K562 (cell line): ENCODE data around the genes NFKBIA and PAX9.

DNA sequence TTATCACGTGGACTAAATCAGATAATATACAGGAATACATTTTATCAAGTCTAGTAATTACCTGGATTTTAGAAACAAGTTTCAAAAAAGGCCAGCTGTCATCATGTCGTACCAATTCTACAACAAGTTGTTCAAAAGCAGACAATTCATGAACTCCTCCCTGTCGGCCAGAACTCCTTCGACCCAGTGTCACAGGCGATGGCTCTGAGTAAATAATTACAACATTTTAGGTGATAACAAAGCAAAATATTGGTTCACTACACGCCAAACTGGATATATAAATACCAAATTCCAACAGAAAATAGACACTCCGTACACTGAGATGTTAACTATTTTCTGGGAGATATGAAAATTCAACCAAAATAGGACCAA lies 44.2 kb upstream of the CFL2 start:
- RAMPAGE, long total RNA, result no peak
- RRBS, result no CpG with 5 or more reads among the region's 7 CpGs
PRO-cap:
- standard, result no peak
- CoPRO, capped RNA only, 2 experiments, result no peak in any of the 2 experiments
- CoPRO, capped and uncapped RNA, 2 experiments, result no peak in any of the 2 experiments
- CoPRO, uncapped RNA only, 2 experiments, result no peak in any of the 2 experiments
CAGE:
- cytosol, long polyA plus RNA, result no peak
- long polyA plus RNA, result no peak
- nucleolus, long total RNA, result no peak
- nucleus, long polyA plus RNA, result no peak

GRCh38 chr14:34764756-34765450 lies 50.5 kb upstream of the CFL2 start:
- RAMPAGE, long total RNA, result no peak
- RRBS, result no CpG with 5 or more reads among the region's 13 CpGs
PRO-cap:
- standard, result no peak
- CoPRO, capped RNA only, 2 experiments, result no peak in any of the 2 experiments
- CoPRO, capped and uncapped RNA, 2 experiments, result no peak in any of the 2 experiments
- CoPRO, uncapped RNA only, 2 experiments, result no peak in any of the 2 experiments
CAGE:
- cytosol, long polyA plus RNA, result no peak
- long polyA plus RNA, result no peak
- nucleolus, long total RNA, result no peak
- nucleus, long polyA plus RNA, result no peak

DNA sequence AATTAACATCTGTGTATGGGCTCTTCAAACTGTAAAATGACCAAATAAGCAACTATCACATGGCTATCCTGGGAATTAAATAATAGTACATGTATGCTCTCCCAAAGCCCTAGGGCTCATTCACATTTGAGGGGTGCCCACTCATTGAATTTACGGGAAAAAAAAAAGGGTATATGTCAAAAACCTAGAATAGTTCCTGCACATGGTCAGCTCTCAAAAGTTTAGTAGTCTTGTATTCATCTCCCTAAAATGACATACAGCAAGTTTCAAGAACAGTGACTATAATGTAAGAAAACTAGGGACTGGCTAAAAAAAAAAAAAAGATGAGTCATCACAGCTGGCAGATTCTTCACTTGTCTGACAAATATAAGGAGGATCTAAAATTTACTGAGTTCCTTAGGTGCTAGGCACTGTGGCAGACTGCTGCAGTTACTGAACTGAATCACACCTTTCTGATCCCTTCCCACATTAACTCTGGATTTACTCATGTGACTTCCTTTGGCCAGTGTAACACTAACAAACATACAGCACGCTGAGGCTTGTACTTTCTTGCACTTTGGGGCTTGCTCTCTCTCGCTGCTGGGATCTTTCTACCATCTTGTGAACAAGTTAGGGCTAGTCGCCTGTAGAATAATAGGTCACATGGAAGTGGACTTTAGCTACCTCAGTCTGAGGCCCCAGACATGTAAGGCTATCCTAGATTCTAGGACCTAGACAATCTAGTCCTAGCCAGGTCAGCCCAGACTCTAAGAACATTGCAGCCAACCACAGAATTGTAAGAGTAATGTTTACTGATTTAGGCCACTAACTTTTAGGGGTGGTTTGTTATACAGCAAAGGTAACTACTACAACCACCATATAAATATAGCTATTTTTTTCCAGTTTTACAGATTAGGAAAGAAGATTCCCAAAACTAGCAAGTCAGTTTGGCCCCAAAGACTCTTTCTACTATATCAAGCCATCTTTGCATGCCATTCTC lies 32.1 kb downstream of the BAZ1A start:
- RAMPAGE, long total RNA, result no peak
- RRBS, result no CpG with 5 or more reads among the region's 4 CpGs
PRO-cap:
- standard, result no peak
- CoPRO, capped RNA only, 2 experiments, result no peak in any of the 2 experiments
- CoPRO, capped and uncapped RNA, 2 experiments, result no peak in any of the 2 experiments
- CoPRO, uncapped RNA only, 2 experiments, result peak in 1 of 2 experiments; most common minus-strand start position 635 of the sequence (in 1)
CAGE:
- cytosol, long polyA plus RNA, result no peak
- long polyA plus RNA, result no peak
- nucleolus, long total RNA, result no peak
- nucleus, long polyA plus RNA, result no peak

DNA sequence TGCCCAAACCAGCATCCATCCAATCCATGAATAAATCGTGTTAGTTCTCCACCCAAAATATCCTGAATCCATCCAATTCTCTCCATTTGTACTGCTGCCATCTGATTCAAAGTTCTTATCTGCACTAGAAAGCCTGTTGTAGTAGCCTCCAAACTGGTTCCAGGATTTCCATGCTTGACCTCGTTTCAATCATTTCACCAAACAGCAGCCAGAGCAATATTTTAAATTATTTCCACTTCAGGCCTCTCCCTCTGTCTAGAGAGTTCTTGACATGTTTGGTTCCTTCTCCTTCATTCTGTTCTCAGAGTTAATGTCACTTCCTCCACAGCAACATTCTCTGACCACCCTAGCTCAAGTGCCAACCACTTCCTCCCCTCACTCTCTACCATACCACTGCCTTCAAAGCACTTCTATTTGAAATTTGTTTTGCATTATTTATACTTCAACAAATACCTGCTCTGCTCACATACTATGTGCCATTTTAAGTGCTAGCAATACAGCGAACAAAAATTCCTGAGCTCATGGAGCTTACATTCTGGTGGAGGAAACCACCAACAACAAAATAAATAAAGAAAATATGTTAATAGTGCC lies 17.5 kb downstream of the BAZ1A start:
- RAMPAGE, long total RNA, result no peak
- RRBS, result no CpG with 5 or more reads among the region's 3 CpGs
PRO-cap:
- standard, result no peak
- CoPRO, capped RNA only, 2 experiments, result no peak in any of the 2 experiments
- CoPRO, capped and uncapped RNA, 2 experiments, result no peak in any of the 2 experiments
- CoPRO, uncapped RNA only, 2 experiments, result no peak in any of the 2 experiments
CAGE:
- cytosol, long polyA plus RNA, result no peak
- long polyA plus RNA, result no peak
- nucleolus, long total RNA, result no peak
- nucleus, long polyA plus RNA, result no peak

DNA sequence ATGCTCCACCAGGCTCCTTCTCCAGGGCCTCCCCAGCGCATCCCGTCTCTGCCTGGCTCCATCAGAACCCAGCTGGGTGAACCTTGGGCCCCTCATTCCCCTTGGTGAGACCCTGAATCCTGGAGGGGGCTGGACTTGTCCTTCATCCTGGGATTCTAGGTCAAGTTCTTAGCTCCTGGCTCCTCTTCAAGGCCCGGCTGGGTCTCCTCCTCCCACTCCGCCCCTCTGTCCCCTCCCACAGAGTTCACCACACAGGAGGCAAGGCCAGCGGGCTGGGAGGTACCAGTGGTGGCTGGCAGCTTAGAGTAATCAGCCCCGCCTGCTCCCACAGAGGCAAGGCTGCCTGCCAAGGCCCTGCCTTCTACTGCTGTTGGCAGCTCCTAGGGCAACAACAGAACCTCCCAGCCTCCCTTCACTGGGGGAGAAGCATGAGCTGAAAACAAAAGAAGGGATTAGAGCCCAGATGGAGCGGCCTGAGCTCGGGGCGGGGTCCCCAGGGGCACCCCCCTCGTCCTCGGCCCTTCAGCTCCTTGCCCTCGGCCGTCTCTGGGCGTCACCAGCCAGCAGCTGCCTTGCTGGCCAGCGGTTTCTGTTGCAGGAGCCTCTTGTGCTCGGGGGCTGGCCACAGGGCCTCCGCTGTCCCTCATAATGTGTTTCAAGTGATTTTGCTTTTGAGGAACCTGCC lies 49.4 kb downstream of the PSMA6 start:
- RAMPAGE, long total RNA, result no peak
- RRBS, result no CpG with 5 or more reads among the region's 17 CpGs
PRO-cap:
- standard, result no peak
- CoPRO, capped RNA only, 2 experiments, result no peak in any of the 2 experiments
- CoPRO, capped and uncapped RNA, 2 experiments, result no peak in any of the 2 experiments
- CoPRO, uncapped RNA only, 2 experiments, result no peak in any of the 2 experiments
CAGE:
- cytosol, long polyA plus RNA, result no peak
- long polyA plus RNA, result no peak
- nucleolus, long total RNA, result no peak
- nucleus, long polyA plus RNA, result no peak

GRCh38 chr14:35356560-35356935 lies 48.0 kb downstream of the NFKBIA start:
- RAMPAGE, long total RNA, result no peak
- RRBS, result no CpG with 5 or more reads among the region's 3 CpGs
PRO-cap:
- standard, result no peak
- CoPRO, capped RNA only, 2 experiments, result no peak in any of the 2 experiments
- CoPRO, capped and uncapped RNA, 2 experiments, result no peak in any of the 2 experiments
- CoPRO, uncapped RNA only, 2 experiments, result no peak in any of the 2 experiments
CAGE:
- cytosol, long polyA plus RNA, result no peak
- long polyA plus RNA, result no peak
- nucleolus, long total RNA, result no peak
- nucleus, long polyA plus RNA, result no peak

GRCh38 chr14:35365500-35366081 lies 39.0 kb downstream of the NFKBIA start:
- RAMPAGE, long total RNA, result no peak
- RRBS, result no CpG with 5 or more reads among the region's 7 CpGs
PRO-cap:
- standard, result bidirectional peak, plus-strand start at chr14:35365984, minus-strand start at chr14:35365621
- CoPRO, capped RNA only, 2 experiments, result peak in 2 of 2 experiments; most common plus-strand start chr14:35365745 (in 1); most common minus-strand start chr14:35365625 (in 2)
- CoPRO, capped and uncapped RNA, 2 experiments, result peak in 2 of 2 experiments; most common plus-strand start chr14:35365678 (in 1); most common minus-strand start chr14:35365625 (in 2)
- CoPRO, uncapped RNA only, 2 experiments, result no peak in any of the 2 experiments
CAGE:
- cytosol, long polyA plus RNA, result no peak
- long polyA plus RNA, result no peak
- nucleolus, long total RNA, result no peak
- nucleus, long polyA plus RNA, result no peak

DNA sequence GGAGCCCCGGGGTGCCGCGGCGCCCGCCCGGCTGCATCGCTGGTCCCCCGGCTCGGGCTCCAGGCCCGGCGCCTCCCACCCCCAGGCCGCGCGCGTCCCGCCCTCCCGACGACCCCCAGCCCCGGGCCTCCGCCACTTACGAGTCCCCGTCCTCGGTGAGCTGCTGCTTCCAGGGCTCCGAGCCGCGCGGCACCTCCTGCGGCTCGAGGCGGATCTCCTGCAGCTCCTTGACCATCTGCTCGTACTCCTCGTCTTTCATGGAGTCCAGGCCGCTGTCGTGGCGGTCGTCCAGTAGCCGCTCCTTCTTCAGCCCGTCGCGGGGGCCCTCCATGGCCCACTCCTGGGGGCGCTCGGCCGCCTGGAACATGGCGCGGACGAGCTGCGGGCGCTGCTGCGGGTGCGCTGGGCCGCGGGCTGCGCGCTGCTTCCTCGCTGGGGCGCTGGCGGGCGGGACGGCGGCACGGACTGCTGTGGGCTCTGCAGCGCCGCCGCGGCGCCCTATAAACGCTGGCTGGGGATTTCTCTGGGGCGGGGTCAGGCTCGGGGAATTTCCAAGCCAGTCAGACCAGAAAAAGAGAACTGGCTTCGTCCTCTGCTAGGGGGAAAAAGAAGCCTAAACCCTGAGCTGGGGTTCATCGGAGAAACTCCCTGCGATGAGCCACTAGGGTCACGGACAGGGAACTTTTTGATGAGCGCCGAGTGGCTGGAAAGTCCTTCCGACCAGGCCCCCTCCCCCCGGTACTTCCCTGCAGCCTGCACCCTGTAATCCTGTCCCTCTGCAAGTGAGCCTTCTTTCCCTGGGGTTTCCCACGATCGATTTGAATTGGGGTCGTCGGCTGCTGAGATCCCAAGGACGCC lies at the start of gene NFKBIA:
Gene NFKBIA, minus strand, starts transcription at position 472 of the 858 bp plus-strand sequence.
- RAMPAGE, long total RNA, result no peak
- RRBS, result 3% methylated on average over 11 of the region's 82 CpGs
PRO-cap:
- standard, result bidirectional peak, plus-strand start at position 135 of the sequence, minus-strand start at position 77 of the sequence; bidirectional peak, plus-strand start at position 537 of the sequence, minus-strand start at position 472 of the sequence; bidirectional peak, plus-strand start at position 811 of the sequence, minus-strand start at position 784 of the sequence
- CoPRO, capped RNA only, 2 experiments, result peak in 2 of 2 experiments; most common plus-strand start position 135 of the sequence (in 1); most common minus-strand start position 472 of the sequence (in 2)
- CoPRO, capped and uncapped RNA, 2 experiments, result peak in 2 of 2 experiments; most common plus-strand start position 531 of the sequence (in 1); most common minus-strand start position 472 of the sequence (in 2)
- CoPRO, uncapped RNA only, 2 experiments, result peak in 2 of 2 experiments; most common plus-strand start position 542 of the sequence (in 1); most common minus-strand start position 472 of the sequence (in 2)
CAGE:
- cytosol, long polyA plus RNA, result start-site peak on the minus strand centred at position 415 of the sequence, 44 bp wide, 46 and 17 reads in 2 replicates
- long polyA plus RNA, result start-site peak on the minus strand centred at position 436 of the sequence, 90 bp wide, 39 and 42 reads in 2 replicates
- nucleolus, long total RNA, result no peak
- nucleus, long polyA plus RNA, result no peak

GRCh38 chr14:35739521-35740175 lies 69.4 kb downstream of the RALGAPA1 start:
- RAMPAGE, long total RNA, result no peak
- RRBS, result no CpG with 5 or more reads among the region's 4 CpGs
PRO-cap:
- standard, result no peak
- CoPRO, capped RNA only, 2 experiments, result no peak in any of the 2 experiments
- CoPRO, capped and uncapped RNA, 2 experiments, result no peak in any of the 2 experiments
- CoPRO, uncapped RNA only, 2 experiments, result no peak in any of the 2 experiments
CAGE:
- cytosol, long polyA plus RNA, result no peak
- long polyA plus RNA, result no peak
- nucleolus, long total RNA, result no peak
- nucleus, long polyA plus RNA, result no peak

- RAMPAGE, long total RNA, result no peak
- RRBS, result no CpG with 5 or more reads among the region's 1 CpG
PRO-cap:
- standard, result no peak
- CoPRO, capped RNA only, 2 experiments, result no peak in any of the 2 experiments
- CoPRO, capped and uncapped RNA, 2 experiments, result no peak in any of the 2 experiments
- CoPRO, uncapped RNA only, 2 experiments, result no peak in any of the 2 experiments
CAGE:
- cytosol, long polyA plus RNA, result no peak
- long polyA plus RNA, result no peak
- nucleolus, long total RNA, result no peak
- nucleus, long polyA plus RNA, result no peak
These were observed 8.6 kb downstream of the BRMS1L start for GRCh38 chr14:35834731-35835170.

- RAMPAGE, long total RNA, result no peak
- RRBS, result no CpG with 5 or more reads among the region's 2 CpGs
PRO-cap:
- standard, result no peak
- CoPRO, capped RNA only, 2 experiments, result no peak in any of the 2 experiments
- CoPRO, capped and uncapped RNA, 2 experiments, result no peak in any of the 2 experiments
- CoPRO, uncapped RNA only, 2 experiments, result no peak in any of the 2 experiments
CAGE:
- cytosol, long polyA plus RNA, result no peak
- long polyA plus RNA, result no peak
- nucleolus, long total RNA, result no peak
- nucleus, long polyA plus RNA, result no peak
These were observed 38.7 kb downstream of the BRMS1L start for GRCh38 chr14:35864849-35865128.

GRCh38 chr14:35985687-35986369 lies 159.7 kb downstream of the BRMS1L start:
- RAMPAGE, long total RNA, result no peak
- RRBS, result no CpG with 5 or more reads among the region's 5 CpGs
PRO-cap:
- standard, result no peak
- CoPRO, capped RNA only, 2 experiments, result no peak in any of the 2 experiments
- CoPRO, capped and uncapped RNA, 2 experiments, result no peak in any of the 2 experiments
- CoPRO, uncapped RNA only, 2 experiments, result no peak in any of the 2 experiments
CAGE:
- cytosol, long polyA plus RNA, result no peak
- long polyA plus RNA, result no peak
- nucleolus, long total RNA, result no peak
- nucleus, long polyA plus RNA, result no peak

- RAMPAGE, long total RNA, result no peak
- RRBS, result no CpG with 5 or more reads among the region's 2 CpGs
PRO-cap:
- standard, result no peak
- CoPRO, capped RNA only, 2 experiments, result no peak in any of the 2 experiments
- CoPRO, capped and uncapped RNA, 2 experiments, result no peak in any of the 2 experiments
- CoPRO, uncapped RNA only, 2 experiments, result no peak in any of the 2 experiments
CAGE:
- cytosol, long polyA plus RNA, result no peak
- long polyA plus RNA, result no peak
- nucleolus, long total RNA, result no peak
- nucleus, long polyA plus RNA, result no peak
These were observed 102.6 kb downstream of the MBIP start for GRCh38 chr14:36217881-36218106.

DNA sequence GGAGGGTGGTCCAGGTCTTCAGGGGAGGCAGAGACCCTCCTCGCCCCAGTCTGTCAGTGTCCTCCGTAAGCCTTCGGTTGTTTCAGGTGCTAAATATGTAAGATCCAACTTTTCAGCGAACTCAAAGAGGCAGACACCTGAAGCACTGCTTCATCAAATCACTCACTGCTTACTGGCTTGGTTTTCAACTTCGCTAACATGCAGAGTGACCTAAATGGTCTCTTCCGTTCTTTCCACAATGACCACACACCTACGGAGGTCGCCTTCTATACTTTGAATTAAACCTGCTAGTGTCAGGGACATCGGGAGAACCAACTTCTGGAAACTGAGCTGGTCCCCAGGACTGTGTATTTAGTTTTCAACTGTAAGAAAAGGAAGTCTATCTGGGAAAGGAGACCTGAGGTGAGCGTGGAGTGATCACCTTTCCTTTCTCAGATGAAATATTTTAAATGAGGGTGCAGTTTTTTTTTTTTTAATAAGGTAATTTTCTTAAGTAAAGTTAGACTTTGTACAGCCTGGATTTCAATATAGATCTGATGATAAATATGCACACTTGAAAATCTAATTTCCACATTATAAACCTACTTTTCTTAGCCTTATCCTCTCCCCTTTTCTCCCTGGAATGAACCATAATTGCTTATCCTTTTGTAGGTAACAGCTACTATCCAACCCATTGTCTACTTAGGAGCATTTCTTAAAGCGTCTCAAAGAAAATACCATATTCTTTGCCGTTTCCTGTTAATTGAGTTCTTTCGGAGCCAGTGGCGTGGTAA lies 47.3 kb downstream of the MBIP start:
- RAMPAGE, long total RNA, result no peak
- RRBS, result no CpG with 5 or more reads among the region's 14 CpGs
PRO-cap:
- standard, result no peak
- CoPRO, capped RNA only, 2 experiments, result no peak in any of the 2 experiments
- CoPRO, capped and uncapped RNA, 2 experiments, result no peak in any of the 2 experiments
- CoPRO, uncapped RNA only, 2 experiments, result no peak in any of the 2 experiments
CAGE:
- cytosol, long polyA plus RNA, result no peak
- long polyA plus RNA, result no peak
- nucleolus, long total RNA, result no peak
- nucleus, long polyA plus RNA, result no peak

- RAMPAGE, long total RNA, result no peak
- RRBS, result no CpG with 5 or more reads among the region's 5 CpGs
PRO-cap:
- standard, result no peak
- CoPRO, capped RNA only, 2 experiments, result no peak in any of the 2 experiments
- CoPRO, capped and uncapped RNA, 2 experiments, result no peak in any of the 2 experiments
- CoPRO, uncapped RNA only, 2 experiments, result no peak in any of the 2 experiments
CAGE:
- cytosol, long polyA plus RNA, result no peak
- long polyA plus RNA, result no peak
- nucleolus, long total RNA, result no peak
- nucleus, long polyA plus RNA, result no peak
These were observed 14.6 kb downstream of the MBIP start for GRCh38 chr14:36305771-36306339.

GRCh38 chr14:36523968-36524841 lies 4.2 kb upstream of the NKX2-1 start:
- RAMPAGE, long total RNA, result no peak
- RRBS, result 46% methylated on average over 2 of the region's 42 CpGs
PRO-cap:
- standard, result no peak
- CoPRO, capped RNA only, 2 experiments, result no peak in any of the 2 experiments
- CoPRO, capped and uncapped RNA, 2 experiments, result no peak in any of the 2 experiments
- CoPRO, uncapped RNA only, 2 experiments, result no peak in any of the 2 experiments
CAGE:
- cytosol, long polyA plus RNA, result no peak
- long polyA plus RNA, result no peak
- nucleolus, long total RNA, result no peak
- nucleus, long polyA plus RNA, result no peak

- RAMPAGE, long total RNA, result no peak
- RRBS, result 62% methylated on average over 12 of the region's 115 CpGs
PRO-cap:
- standard, result no peak
- CoPRO, capped RNA only, 2 experiments, result no peak in any of the 2 experiments
- CoPRO, capped and uncapped RNA, 2 experiments, result no peak in any of the 2 experiments
- CoPRO, uncapped RNA only, 2 experiments, result no peak in any of the 2 experiments
CAGE:
- cytosol, long polyA plus RNA, result no peak
- long polyA plus RNA, result no peak
- nucleolus, long total RNA, result no peak
- nucleus, long polyA plus RNA, result no peak
These were observed 1.5 kb downstream of the NKX2-8 start for GRCh38 chr14:36580573-36581735.

DNA sequence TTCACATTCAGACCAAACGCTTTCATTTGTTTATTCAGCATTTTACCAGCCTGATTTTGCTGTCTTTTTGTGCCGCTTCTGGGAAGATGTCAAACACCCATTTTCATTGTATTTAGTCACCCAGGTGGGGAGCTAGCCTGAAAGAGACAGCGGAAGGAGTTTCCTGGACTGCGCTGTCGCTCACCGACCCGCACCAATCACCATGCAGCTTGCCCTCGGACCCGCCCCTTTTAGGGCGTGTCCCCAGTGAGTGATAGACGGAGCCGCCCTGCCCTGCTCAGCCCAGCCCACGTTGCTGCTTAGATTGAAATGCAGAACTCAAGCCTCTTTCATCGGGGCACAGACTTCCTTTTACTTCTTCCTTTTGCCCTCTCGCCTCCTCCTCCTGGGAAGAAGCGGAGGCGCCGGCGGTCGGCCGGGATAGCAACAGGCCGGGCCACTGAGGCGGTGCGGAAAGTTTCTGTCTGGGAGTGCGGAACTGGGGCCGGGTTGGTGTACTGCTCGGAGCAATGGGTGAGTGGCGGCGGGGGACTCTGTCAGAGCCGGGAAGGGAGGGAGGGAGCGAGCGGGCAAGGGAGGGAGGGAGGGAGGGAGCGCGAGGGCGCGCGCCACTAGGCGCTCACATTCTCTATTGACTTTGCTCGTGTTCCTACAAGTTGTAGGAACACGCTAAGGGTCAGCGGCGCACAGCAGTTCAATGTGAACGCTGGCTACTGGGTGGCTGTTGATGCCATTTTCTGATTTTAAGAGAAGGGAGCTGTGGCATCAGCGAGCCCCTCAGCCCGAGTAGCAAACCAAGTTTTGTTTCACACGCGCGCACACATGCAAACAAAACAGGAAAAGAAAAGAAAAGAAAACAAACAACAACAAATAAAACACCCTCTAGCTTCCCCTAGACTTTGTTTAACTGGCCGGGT lies at the start of gene PAX9:
Gene PAX9, plus strand, starts transcription at position 280 of the 917 bp plus-strand sequence.
- RAMPAGE, long total RNA, result start-site peak on the plus strand centred at position 286 of the sequence, 53 bp wide, 11 and 13 reads in 2 replicates
- RRBS, result 3% methylated on average over 9 of the region's 49 CpGs
PRO-cap:
- standard, result bidirectional peak, plus-strand start at position 640 of the sequence, minus-strand start at position 530 of the sequence
- CoPRO, capped RNA only, 2 experiments, result peak in 2 of 2 experiments; most common plus-strand start position 280 of the sequence (in 2); most common minus-strand start position 105 of the sequence (in 1)
- CoPRO, capped and uncapped RNA, 2 experiments, result peak in 1 of 2 experiments; most common plus-strand start position 314 of the sequence (in 1); most common minus-strand start position 73 of the sequence (in 1)
- CoPRO, uncapped RNA only, 2 experiments, result no peak in any of the 2 experiments
CAGE:
- cytosol, long polyA plus RNA, result no peak
- long polyA plus RNA, result no peak
- nucleolus, long total RNA, result no peak
- nucleus, long polyA plus RNA, result no peak